ENCODE measurements around a stretch of chr18.

- PRO-cap, result no peak
Observed at GRCh38 chr18:79916585-79917216, 34.8 kb downstream of the SLC66A2 start.

DNA sequence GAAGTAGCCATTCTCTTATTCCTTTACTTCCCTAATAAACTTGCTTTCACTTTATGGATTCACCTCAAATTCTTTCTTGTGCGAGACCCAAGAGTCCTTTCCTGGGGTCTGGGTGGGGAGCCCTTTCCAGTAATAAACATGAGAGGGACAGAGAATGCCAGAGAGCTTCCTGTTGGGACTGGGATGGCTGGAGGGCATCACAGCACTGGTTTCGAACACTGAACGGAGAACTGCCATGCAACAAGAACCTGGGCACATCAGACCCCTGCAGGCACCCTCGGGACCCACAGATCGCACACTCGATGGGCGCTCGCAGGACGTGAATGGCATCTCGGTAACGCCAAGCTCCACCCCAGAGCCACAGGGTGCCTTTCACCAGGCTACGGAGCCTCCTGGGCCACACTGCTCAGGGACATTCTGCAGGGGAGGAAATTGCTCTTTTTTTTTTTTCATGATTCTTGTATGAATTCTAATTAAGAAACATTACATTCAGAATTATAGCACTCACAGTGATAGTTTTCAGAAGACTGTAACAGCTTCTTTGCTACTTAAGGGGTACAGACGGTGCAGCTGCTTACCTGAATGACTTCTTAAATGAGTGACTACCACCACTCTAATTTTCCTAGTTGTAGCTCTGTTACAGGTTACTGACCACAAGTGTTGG is 25.1 kb downstream of the SLC66A2 start:
- PRO-cap, result no peak

DNA sequence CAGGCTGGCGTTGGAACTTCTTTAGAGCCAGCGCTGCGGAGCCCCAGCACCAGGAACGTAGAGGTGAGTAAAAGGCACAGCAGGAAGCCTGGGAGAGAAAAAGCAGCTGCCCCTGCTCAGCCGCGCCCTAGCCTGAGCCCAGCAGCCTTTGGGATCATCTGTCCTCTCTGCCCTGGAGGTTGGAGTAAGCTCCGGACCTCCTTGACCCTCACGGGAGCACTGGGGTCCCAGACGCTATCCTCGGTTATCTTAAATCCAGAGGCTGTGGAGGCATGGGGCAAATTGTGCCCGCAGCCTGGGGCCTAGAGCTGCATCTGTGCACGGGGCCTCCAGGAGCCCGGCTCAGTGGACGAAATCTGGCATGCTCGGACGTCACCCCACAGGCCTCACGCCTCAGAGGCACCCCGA is 1.6 kb upstream of the SLC66A2 start:
- PRO-cap, result no peak

- PRO-cap, result no peak
Observed at GRCh38 chr18:79954843-79955166, 3.4 kb upstream of the SLC66A2 start.

- PRO-cap, result no peak
Observed at GRCh38 chr18:80118966-80120245, 10.3 kb downstream of the ADNP2 start.

DNA sequence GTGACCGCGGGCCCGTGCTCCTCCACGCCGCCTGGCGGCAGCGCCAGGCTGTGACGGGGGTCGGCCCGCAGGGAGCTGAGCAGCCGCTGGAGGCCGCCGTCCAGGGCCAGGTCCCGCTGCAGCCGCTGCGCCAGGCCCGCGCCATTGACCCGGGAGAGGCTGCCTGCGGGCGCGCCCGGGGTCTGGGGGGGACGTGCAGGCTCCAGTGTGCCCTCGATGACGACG is 50.6 kb downstream of the ADNP2 start:
- PRO-cap, result no peak

DNA sequence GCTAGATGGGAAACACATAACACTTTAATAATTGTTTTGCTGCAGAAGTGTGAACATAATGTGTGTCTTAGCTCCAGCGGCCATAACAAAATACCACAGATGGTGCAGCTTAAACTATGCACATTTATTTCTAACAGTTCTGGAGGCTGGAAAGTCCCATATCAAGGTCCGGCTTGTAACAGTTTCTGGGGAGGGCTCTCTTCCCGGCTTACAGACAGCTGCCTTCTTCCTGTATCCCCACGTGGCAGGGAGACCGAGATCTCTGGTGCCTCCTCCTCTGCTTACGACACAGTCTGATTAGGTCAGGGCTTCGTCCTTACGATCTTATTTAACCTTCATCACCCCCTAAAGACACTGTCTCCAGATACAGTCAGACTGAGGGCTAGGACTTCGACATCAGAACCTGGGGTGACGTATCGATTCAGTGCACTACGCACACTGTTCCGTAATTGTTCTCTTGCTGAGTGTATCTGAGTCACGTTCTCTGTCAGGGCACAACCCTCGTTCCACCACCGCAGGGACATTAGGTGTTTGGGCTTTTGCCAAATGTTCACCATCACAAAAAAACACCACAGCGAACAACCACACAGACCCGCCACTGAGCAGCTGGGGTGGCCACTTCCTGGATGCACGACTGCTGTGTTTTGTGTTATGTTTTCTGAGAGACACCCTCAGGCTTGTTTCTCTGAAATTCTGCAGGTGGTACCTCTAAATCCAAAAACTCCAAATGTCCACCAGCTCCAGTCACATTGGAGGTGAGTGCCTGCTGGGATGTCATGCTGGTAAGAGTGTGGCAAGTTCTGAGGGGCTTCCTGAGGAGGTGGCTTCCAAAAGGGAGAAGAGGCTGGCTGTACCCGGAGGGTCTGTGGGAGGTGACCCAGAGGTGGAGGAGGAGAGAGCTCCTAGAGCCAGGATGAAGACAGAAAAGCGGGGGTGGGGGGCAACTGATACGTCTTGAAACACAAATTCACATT is 66.4 kb downstream of the ADNP2 start:
- PRO-cap, result no peak

DNA sequence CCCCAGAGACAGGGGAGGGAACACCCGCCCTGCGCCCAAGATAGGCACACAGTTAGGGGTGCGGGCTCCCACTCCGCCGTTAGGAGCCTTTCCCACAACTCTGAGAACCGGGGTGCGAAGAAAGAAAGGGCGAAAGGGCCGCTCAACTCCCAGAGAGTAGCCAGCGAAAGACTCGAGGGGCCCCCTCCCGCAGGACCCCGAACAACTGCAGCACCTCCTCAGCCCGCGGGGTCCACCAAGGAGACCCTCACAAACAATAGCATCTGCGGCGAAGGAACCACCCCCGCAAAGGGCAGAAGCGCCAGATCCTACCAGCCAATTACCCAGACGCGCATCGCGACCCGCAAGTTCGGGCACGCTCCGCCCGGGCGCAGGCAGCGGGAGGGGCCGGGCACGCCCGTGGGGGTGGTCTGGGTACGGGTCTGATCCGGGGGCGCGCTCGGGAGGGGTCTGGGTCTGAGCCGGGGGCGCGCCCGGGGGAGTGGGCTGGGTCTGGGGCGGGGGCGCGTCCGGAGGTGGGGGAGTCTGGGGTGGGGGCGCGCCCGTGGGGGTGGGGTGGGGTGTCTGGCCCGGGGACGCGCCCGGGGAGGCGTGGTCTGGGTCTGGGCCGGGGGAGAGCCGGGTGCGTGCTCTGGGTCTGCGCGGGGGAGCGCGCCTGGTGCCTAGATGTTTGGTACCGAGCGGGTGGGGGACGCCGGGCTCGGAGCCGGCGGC is 1.1 kb downstream of the PARD6G start:
- PRO-cap, result bidirectional peak, plus-strand start at position 326 of the sequence, minus-strand start at position 321 of the sequence; bidirectional peak, plus-strand start at position 592 of the sequence, minus-strand start at position 374 of the sequence

Measured in H9 (cell line).